OCI-LY7 (cell line): ENCODE results near the gene TRDN.

DNA sequence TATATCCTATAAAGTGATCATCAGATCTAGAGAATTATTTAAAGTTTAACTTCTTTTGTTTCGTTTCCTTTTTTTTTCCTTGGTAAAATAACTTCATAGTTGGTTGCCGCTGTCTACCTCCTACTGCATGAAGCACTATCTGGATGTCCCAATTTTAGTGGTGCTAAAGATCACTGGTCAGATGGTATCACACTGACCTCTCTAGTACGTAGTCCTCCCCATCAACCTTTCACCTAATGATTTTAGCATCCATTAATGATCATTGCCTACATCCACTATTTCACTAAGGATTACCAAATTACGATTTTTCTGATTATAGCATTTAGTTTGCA lies 77.1 kb downstream of the TBC1D32 start:
- PRO-cap: no peak
- RAMPAGE, long total RNA: no peak

- PRO-cap: no peak
- RAMPAGE, long total RNA: no peak
Measured at GRCh38 chr6:121573426-121573782, 138.0 kb downstream of the GJA1 start.

DNA sequence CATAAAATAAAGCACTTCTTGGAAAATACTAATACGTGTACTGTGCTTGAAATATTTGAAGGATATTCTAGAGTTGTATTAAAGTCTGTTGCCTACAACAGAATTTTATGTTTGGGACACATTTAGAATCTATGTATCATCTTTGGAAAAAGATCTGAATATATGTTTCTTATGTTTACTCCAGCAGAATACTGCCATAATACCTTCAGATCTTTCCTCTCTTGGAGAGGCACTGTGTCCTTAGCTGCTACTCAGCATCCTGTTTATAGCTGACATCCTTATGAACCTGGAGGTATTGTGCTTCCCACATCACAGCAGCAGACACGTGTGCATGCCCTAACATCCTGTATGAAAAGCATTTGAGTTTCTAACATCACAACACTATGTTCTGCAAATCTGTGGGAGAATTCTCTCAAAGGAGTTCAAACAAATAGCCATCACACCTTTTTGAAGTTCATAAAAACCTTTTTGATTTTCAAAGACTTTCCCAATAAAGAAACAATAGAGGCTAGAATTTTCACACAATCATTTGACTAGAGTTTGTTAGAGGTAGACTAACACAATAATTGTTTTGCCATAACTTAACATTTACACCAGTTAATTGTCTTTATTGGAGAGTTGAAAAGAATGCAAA lies 216.0 kb downstream of the GJA1 start:
- PRO-cap: no peak
- RAMPAGE, long total RNA: no peak

- PRO-cap: no peak
- RAMPAGE, long total RNA: no peak
Measured at GRCh38 chr6:121686579-121687069, 251.2 kb downstream of the GJA1 start.

GRCh38 chr6:122028655-122028861 lies 370.9 kb upstream of the HSF2 start:
- PRO-cap: no peak
- RAMPAGE, long total RNA: no peak

GRCh38 chr6:122470382-122470958 lies 1.1 kb downstream of the SERINC1 start:
- PRO-cap: no peak
- RAMPAGE, long total RNA: no peak

DNA sequence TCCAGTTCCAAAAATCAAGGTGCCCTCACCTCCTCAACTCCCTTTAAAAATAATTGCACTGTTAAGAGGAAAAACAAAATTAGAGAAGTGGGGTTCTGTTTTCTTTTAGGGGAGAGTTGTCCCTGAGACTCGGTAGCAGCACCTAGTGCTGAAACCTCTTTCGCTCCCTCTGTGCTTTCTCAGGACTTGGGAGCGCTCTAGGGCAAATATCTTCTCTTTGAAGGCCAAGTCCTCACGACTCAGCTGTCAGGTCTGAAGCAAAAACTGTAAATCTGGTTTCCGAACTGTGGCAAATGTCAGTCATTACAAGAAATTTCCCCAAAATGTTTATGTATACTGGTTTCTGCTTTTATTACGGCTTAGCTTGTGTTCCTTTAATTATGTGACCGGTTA lies 1.3 kb downstream of the SMPDL3A start:
- PRO-cap: no peak
- RAMPAGE, long total RNA: no peak

DNA sequence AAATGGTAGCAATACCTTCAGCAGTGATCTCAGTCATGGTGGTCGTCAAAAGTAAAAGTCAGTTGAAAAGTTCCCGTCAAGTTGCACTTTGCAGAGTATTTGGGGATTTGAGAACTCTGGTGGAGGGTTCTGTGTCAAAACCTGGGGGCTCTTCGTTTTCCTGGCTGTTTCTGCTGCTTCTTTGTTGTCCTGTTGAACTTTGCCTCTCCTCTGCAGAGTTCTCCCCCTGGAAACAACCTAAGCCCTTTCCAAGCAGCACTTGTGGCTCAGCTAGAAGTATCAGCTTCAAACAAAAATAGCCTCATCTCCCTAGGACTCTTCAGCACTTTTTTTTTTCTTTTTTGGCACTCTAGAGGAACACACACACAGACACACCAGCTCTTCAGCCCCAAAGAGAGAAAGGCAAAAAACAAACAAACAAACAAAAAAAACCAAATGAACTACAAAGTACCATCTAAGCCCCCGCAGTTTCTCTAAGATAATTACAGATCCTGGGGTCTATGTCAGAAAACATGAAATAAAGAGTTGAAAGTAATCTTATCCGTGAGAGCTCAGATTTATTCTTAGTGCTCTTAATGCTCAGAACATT lies at the start of gene TRDN:
Gene TRDN (minus strand): TSS at position 212 of the 589 bp plus-strand sequence.
- PRO-cap: no peak
- RAMPAGE, long total RNA: no peak

DNA sequence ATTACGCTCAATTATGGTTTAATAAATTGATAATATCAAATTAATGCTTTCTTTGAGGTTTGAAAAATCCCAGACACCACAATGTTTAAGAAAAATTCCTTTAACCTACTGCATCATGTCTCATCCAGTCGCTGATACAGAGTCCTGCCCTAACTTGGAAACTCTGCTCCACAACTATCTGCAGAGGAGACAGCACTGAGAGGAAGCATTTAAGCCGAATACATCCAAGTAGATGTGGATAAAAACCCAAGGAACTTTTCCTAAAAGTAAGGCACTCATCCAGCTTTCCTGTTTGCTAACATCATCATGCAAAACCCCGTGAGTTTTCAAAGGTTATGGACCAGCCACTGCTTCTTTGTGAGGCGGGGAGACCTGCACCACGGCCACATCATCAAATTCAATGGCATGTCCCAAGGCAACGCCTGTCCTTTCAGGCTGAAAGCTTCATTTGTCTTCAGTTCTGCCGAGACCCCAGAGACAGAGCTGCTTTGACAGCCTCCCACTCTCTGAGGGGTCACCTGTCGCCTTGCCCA lies 142.3 kb upstream of the HDDC2 start:
- PRO-cap: no peak
- RAMPAGE, long total RNA: no peak

DNA sequence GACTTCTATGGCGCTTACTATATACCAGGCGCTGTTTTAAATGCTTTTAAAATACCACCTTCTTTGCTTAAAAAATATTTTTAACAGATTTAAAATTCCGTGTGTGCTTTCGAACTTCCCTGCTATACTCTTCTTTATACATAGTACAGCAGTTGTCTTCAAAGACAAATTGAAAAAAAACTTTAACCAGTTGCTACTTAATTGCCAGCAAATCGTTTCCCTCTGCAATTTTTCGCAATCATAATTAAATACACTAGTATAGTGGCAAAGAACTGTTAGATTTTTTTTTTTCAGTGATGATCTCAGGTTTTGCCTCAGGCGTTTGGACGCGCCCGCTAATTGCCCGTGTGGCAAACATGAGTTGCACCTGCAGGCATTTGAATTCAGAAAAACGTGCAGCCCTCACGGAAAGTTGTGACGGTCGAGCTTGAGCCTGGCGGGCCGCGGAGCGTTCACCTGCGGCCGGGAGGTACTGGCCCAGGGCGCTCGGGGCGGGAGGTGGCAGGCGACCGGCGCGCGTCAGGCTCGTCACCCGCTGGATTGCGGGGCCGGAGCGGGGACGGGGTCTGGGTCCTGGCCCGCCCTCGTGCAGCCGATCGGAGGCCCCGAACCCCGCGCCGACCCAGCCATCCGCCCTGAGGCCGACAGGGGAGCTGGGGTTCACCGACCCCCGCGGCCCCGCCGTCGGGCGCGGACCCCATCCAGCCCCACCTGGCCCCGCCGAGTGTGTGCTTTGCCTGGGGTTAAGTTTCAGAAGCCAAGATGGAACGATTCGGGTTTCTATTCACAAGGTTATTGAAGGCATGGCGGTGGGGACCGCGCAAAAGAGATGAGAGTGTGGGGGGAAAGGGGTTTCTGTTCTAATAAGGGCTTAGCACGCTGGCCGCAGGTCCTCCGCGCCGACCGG lies 1.9 kb upstream of the HEY2 start:
- PRO-cap: no peak
- RAMPAGE, long total RNA: no peak

- PRO-cap: no peak
- RAMPAGE, long total RNA: no peak
Measured at GRCh38 chr6:125748165-125748614, 1.2 kb upstream of the HEY2 start.

DNA sequence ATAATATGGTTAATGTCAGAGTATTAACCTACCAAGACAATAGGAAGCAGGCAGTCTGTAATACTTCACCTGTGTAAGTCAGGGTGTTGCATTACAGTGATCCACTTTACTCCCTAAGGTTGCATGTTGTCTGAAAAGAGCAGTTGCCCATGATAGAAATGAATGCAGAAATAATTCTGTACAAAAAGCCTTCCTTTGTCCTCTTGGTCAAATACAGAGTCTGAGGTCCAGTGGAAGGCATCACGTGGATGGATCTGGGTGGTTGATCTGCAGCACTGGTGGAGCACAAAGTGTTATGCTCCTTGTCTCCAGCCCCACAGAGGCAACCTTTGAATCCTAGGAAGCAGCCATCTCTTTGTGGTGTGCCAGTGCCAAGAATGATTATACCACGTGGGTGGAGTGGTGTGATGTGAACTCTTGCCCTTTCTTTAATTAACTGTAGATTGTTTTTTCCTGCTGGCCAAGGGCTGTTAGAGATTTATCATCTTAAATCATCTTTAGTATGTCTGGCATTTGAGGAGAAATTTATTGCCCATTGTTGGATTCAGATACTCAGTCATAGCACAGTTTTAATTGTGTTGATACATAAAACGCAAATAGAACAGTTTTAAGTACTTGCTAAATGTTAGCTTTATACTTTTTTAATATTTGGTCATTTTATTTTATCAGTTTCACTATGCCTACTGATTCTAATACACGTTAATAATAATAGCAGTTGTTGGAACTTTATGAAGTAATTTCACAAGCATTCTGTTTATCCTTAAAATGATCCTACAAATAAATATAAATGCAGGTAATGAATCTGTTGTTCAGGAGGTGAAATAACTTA lies 31.1 kb downstream of the NCOA7 start:
- PRO-cap: no peak
- RAMPAGE, long total RNA: no peak

DNA sequence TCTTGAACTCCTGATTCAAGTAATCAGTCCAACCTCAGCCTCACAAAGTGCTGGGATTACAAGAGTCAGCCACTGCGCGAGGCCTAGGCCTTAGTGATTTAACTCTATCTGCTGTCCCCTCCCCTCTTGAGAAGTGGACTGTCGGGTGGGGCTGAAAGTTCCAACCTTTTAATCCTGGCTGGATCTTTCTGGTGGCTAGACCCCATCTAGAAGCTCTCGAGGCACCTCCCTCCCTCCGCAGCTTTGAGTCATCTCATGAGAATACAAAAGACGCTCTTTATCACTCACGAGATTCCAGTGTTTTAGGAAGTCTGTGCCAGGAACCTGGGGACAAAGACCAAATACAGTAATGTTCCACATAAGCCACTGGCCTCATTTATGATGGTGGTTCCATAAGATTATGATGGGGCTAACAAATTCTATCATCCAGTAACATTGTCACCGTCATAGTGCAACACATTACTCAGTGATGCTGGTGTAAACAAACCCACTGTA lies 48.6 kb downstream of the NCOA7 start:
- PRO-cap: no peak
- RAMPAGE, long total RNA: no peak

DNA sequence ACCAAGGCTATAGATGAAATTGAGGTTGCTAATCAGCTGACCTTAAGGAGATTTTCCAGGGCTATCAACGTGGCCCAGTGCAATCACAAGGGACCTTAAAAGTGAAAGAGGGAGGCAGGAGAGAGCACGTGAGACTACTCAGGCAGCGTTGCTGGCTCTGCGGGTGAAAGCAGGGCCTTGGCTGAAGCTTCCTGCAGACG lies 78.7 kb downstream of the NCOA7 start:
- PRO-cap: no peak
- RAMPAGE, long total RNA: no peak

- PRO-cap: no peak
- RAMPAGE, long total RNA: no peak
Measured at GRCh38 chr6:125950230-125950713, 6.3 kb upstream of the HINT3 start.

- PRO-cap: no peak
- RAMPAGE, long total RNA: no peak
Measured at GRCh38 chr6:126040706-126041562, 54.6 kb downstream of the TRMT11 start.

DNA sequence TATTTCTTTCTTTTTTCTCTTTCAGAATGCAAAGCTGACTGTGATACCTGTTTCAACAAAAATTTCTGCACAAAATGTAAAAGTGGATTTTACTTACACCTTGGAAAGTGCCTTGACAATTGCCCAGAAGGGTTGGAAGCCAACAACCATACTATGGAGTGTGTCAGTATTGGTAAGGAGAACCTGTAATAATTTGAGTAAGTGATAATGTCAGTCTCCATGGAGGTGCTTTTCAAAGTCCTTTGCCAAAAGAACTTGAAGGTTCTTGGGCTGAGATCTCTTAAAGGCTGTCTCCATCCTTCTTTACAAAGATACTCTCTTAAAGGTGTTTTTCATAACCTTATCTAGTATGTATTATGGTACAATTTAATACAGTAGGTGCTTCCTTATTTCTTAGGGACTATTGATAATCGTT lies 31.9 kb downstream of the RSPO3 start:
- PRO-cap: no peak
- RAMPAGE, long total RNA: no peak

DNA sequence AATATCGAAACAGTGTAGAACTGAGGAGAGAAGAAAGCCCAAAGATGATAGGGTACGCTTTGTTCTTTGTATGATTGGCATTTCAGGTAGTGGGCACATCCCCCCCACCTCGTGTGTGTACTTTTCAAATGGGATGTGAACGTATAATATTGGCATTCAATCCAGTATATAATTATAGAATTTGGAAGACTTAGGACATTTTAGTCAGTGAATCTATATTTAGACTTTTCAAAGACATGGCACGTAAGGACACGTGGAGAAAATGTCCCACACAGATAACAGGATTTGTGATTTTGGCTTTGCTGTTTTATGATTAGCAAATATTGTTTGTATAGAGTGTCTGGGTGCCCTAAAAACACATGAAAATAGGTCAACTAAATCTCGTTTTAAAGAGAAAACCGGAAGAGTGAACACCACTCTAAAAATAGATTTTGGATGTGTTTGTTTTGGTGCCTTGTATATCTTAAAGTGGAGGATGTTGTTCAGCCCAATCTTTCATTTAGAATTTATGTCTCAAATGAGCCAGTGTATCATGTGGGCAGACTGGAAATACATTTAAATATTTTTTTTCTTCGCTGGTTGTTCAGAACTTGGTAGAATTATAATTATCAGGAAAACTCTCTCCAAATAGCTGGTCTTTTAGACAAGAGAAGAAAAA lies 1.6 kb downstream of the RNF146 start:
- PRO-cap: no peak
- RAMPAGE, long total RNA: no peak

GRCh38 chr6:127268868-127269239 lies 2.2 kb downstream of the RNF146 start:
- PRO-cap: no peak
- RAMPAGE, long total RNA: no peak

GRCh38 chr6:127317003-127317700 lies 26.3 kb downstream of the ECHDC1 start:
- PRO-cap: no peak
- RAMPAGE, long total RNA: no peak